CD14-positive monocyte (primary cell): ENCODE results near the genes PDE4DIP, FCGR1A and H2BC21.

DNA sequence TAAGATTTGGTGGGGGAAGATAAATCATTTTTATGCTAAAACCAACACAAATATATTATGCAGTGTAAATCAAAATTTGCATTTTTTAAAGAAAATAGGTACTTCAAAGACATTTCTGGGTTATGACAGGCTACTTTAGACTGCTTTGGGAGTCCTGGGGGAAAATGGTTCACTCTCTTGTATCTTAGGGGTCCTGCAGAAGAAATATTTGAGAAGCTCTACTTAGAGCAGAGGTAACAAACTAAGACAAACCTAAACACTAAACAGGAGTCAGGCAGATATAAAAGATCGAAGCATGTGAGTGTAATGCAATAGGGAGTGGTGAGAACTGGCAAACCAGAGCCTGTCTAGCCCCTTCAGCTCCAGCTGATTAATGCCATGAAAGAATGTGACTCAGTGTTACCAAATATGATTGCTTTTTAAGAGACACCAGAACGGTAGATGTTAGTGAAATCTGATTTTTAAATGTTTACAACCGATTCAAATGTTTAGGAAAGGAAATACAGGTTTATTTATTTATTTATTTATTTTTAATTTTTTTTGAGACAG, 12.5 kb downstream of the TXNIP start:
- CAGE, long polyA plus RNA: no peak

- CAGE, long polyA plus RNA: no peak
These were observed 812 bp upstream of the TXNIP start for GRCh38 chr1:145997002-145997780.

GRCh38 chr1:146049099-146049346, 27.5 kb upstream of the HJV start:
- CAGE, long polyA plus RNA: no peak

DNA sequence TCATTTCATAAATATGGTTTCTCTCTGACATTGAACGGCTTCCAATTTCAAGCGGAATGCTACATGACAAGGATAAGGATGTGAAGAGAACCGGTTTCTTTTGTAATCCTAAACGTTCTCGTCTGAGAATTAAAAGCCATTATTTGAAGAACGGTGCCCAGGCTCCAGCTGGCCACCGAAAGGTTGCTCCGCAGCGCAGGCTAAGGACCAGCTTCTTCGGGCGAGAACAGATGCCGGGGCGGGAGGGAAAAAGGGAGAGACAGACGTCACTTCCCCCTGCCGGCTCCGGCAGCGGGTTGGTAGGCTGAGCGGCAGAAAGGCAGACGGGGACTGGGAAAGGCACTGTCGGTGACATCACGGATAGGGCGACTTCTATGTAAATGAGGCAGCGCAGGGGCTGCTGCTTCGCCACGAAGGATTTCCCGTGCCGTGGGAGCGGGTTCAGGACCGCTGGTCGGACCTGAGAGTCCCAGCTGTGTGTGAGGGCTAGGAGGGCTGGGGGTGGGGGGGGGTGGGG, 31.7 kb upstream of the PPIAL4H start:
- CAGE, long polyA plus RNA: no peak

- CAGE, long polyA plus RNA: no peak
These were observed 32.4 kb upstream of the PPIAL4H start for GRCh38 chr1:146376725-146377527.

GRCh38 chr1:148038319-148039127, 110.3 kb downstream of the GPR89B start:
- CAGE, long polyA plus RNA: no peak

DNA sequence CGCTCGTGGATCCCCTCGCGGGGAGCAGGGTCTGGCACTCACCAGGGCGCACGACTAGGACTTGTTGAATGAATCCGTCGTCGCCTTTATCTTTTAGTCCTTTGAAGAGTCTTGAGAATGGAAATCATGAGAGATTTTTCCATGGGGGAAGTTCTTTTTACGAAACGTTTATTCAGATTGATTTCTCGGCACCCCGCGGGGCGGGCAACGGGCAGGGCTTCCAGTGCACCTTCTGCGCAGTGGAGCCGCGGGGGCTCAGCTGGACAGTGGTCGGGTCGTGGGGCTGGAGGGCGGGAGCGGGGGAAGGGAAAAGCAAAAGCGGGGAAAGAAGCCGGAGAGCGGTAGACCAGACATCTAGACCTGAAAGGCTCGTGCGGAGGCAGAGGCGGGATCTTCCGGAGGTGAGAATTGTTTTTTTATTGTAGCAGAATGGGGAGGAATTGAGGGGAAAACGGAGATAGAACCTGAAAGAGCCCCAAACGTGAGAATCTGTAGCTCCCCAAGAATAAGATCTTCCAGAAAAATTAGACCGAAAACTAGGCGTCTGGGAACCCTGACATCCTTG, 102.9 kb downstream of the NBPF11 start:
- CAGE, long polyA plus RNA: no peak

- CAGE, long polyA plus RNA: no peak
These were observed 112.8 kb upstream of the NBPF11 start for GRCh38 chr1:148264520-148265702.

DNA sequence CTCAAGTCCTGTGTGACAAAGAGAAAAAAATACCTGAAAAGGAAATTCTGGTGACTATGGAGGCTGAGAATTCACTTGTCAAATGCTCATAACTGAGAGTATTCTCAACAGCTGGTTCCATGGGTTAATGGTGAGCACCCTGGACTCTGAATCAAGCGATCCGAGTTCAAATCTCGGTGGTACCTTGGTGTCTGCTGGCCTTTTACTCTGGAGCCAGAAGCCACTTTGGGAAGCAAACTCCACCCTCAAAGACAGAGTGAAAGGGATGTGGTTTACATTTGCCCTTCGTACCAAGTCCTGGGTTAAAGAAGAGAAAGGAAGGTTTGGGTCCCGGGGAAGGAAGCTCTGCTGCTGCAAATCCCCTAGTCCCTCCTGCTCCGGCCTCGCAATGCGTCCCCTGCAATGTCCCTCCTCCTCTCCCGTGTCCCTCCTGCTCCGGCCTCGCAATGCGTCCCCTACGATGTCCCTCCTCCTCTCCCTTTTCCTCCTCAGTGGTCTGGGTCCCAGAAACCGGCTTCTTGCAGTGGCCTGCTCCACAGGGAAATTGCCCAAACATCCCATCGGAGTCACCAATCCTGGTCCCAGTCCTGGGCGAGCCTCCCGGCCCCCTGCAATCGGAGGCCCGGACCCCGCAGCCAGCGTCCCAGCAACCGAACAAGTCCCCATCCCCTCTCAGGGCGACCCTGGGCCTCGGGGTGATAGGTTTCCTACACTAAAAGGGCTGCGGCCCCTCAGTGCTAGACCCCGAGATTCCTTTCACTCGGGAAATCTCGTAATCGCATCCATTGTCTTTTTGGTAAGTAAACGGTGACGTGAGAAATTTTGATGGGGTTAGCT, 129.4 kb downstream of the PPIAL4G start:
- CAGE, long polyA plus RNA: no peak

DNA sequence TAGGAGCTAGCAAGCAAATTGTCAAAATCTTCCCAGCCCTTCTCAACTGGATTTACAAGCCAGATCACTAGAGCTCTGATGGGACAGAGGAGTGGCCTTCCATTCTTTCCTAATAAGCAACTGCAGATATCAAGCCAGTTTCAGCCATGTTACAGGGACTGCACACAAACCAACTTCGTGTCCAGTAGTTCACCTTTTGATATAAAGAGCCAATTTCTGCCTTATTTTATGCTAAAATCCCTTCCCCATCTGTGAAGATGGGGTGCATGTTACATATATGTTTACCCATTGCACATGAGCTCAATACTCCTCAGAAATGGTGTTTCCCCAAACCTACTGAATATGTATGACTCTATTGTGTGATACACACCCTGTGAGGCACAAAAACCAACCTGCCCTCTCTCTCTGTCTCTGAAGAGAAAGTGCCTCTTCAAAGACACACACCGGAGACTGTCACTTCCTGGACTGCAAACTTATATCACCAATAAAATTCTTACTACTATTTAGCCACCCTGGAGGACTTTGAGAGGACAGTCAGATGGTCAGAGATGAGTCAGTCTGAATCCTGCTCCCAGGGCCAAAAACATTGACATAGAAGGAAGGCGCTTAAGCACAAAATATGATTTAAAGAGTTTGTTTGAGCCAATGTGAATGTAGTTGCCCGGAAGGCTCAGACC, 110.5 kb downstream of the PPIAL4G start:
- CAGE, long polyA plus RNA: no peak

DNA sequence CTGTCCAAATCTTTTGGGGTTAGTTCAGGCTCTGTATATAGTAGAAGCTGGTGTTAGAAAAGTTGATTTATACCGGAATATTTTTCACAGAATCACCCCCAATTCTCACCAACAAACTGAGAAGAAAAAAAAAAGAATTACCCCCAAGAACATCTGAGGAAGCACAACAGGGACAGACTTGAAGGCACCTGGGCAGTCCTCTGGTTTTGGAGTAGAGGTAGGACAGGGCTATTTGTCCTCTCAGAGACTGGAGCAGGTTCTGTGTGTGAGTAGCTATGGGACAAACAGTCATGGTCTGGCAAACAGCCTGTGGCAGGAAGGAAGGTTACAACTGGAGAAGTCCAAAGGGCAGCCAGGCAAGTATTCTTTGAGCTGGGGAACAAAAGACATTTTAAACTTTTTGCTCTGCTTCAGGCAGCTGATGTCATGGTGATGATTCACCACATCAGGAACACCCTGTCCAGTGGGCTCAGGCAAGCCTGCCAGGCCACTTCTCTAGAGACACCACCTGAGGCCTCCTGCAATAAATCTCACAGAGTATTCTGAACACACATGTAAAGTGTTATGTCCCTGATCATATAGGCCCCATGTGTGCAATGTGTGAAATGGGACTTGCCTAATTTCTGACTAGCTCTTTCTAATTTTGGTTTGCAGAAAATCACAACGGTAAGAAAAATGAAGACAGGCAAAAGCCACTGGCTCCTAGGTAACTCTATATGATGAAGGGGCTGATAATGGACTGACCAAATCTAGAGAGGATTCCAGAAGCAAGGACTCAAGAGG, 58.9 kb downstream of the PPIAL4G start:
- CAGE, long polyA plus RNA: no peak

DNA sequence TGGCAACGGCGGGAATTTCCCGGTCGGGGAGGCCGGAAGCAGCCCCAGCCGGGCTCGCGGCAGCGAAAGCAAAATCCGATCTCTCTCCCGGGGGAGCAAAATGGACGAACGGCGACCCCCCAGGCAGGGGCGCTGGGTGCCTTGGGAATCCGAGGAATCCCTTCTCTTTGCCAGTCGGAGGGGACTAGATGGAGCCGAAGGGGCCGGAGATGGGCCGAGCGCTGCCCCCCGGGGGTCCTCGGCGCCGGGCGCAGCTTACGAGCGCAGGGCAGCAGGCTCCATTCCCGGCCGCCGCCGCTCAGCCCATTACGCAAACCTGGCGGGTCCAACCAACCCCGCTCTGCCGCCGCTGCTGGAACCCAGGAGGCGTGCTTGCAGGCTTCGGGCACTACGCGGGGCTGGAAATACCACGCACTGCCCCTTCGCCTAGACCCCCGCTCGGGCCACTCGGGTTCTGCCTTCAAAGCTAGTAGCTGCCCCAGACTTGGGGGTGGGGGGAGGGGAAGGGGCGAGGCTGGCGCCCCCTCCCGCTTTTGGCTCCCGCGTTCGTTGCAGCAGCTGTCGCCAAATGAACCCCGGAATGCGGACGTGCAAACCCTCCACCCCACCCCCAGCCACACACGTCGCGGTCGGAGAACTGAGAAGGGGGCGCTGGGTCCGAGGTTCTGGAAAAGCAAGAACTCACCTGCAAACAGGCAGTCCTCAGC, 24.0 kb downstream of the PPIAL4G start:
- CAGE, long polyA plus RNA: no peak

DNA sequence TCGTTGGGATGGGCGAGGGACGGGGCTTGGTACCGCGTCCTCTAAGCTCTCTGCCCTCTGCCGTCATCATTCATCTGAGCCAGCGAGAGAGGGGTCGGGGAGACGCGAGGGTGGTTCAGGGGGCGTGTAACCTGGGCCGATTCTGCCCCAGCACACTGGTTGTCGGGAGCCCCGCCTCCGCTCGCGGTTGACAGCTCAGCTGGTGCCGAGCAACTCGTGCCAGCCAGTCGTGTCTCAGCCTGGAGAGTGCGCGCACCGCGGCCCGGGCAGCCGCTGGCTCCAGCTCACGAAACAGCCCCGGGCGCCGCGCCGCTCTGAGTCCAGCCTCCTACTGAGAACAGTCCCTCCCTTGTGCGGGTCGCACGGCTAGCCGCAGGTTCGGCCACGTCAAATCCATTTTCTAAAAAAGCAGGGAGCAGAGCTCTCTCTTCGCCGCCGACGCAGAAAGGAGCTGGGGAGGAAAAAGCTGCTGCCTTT, at the start of gene PDE4DIP:
Gene PDE4DIP, plus strand, starts transcription at position 226 of the 477 bp plus-strand sequence.
- CAGE, long polyA plus RNA: no peak

DNA sequence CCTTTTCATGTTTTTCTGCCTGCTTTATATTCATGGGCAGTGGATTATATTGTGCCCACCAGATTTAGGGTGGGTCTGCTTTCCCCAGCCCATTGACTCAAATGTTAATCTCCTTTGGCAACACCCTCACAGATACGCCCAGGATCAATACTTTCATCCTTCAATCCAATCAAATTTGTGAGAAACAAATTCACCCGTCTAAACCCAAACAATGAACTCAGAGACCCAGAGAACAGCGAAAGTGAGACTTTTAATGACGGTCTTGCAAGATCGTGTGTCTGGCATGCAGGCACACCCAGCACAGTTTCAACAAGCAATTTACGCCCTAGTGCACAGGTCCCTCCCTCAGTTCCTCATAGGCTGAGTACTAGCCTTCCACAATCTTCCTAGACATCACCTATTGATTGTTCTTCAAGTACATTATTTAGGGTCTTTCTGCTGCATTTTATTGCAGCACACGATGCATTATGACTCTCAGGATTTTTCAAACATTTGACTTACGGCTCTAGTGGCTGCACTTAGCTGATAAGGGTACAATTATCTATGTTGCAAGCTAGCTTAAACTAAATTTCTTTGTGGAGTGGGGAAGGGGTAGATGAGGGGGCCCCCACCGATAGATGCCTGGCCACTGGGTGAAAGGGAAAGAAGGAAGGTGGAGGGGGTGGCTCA, 50.0 kb downstream of the PPIAL4C start:
- CAGE, long polyA plus RNA: no peak

- CAGE, long polyA plus RNA: no peak
These were observed 52.9 kb downstream of the PPIAL4C start for GRCh38 chr1:149636132-149637441.

GRCh38 chr1:149782529-149782922, at the start of gene FCGR1A:
Gene FCGR1A, plus strand, starts transcription at chr1:149782694.
- CAGE, long polyA plus RNA: no peak

- CAGE, long polyA plus RNA: no peak
These were observed 860 bp downstream of the H3C14 start for GRCh38 chr1:149840135-149840560.

GRCh38 chr1:149884831-149885665, 1.4 kb downstream of the H2BC21 start:
- CAGE, long polyA plus RNA: no peak

DNA sequence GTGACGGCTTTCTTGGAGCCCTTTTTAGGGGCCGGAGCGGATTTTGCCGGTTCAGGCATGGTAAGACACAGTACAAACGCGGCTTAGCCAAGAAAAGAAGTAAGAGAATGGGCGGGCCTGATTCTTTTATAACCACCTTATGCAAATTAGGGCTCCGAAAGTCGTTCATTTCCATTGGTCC, at the start of gene H2BC21:
Gene H2BC21, minus strand, starts transcription at position 101 of the 181 bp plus-strand sequence.
- CAGE, long polyA plus RNA: start-site peak on the minus strand centred at position 102 of the sequence, 7 bp wide, 1,062 and 1,397 reads in 2 replicates

- CAGE, long polyA plus RNA: no peak
These were observed 1.2 kb upstream of the H2AC21 start for GRCh38 chr1:149888689-149889555.